ENCODE data around the genes VPS8 and EHHADH.

DNA sequence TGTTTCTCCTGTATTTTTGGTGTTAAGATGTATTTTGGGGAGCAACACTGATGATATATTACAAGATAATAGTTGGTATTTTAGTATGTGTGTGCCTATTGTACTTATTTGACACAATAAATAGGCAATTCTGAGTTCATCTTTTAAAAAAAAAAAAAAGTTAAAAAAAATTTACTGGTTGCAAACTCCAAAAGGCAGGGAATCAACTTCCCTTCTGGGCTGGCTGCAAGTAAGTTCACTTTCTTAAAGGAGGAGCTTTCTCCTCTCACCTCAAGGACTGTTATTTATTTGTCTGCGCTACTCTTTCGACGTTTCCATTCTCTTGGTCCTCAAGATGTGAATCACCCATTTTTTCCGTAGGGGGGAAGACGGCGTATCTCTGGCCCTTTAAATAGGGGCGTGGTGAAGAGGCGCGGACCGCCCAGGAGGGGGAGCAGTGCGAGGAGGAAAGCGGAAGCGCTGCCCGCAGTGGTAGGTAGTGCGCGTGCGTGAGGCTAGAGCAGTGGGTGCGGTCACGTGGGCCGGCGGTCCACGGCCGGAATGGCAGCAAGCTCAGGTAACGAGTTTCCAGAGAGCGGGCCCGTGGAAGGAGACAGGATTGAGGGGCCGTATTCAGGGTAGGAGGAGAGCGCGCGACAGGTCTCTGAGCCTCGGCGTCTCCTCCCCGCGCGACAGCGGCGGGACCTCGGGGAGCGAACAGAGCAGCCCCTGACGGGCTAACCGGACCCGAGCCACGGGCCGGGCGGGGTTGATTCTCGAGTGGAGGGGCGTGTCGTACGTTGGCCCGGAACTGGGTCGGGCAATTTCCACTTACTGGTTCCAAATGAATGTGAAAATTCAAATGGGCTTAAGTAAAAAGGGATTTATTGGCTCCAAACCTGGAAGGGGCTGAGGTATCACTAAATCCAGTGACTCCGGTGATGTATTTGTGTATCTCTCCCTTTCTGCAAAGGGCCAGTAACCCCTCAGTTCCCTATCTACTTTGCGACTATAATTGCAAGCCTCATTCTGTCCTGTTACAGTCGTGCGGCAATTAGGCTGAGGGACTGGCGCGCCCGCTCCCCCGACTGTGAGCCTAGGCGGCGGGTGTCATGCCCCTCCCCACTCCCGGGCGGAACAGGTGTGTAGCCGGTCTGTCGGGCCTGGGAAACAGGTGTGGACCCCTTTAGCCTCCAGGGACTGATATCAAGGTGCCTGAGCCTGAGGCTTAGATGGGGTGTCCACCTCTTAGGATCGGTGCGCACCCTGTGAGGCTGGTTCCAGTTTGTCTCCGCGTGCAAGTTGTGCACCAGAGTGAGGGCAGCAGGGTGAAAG lies at the start of gene VPS8:
TSS of gene VPS8 (plus strand) at position 497 of the 1,314 bp plus-strand sequence.
- RAMPAGE, long total RNA, result start-site peak on the plus strand centred at position 511 of the sequence, 28 bp wide, 185 and 105 reads in 2 replicates
- RRBS, 2 experiments, result under 1 to 2% methylated on average over 7 of the region's 69 CpGs
CAGE:
- cytosol, long polyA minus RNA, result start-site peak on the plus strand centred at position 505 of the sequence, 13 bp wide, 101 reads
- cytosol, long polyA plus RNA, result start-site peak on the plus strand centred at position 501 of the sequence, 10 bp wide, 100 and 144 reads in 2 replicates
- long polyA plus RNA, result start-site peak on the plus strand centred at position 525 of the sequence, 28 bp wide, 31 and 23 reads in 2 replicates
- nucleolus, long total RNA, result no peak
- nucleus, long polyA plus RNA, result start-site peak on the plus strand centred at position 531 of the sequence, 15 bp wide, 33 and 69 reads in 2 replicates
- nucleus, long total RNA, result no peak

- RAMPAGE, long total RNA, result no peak
- RRBS, 2 experiments, result no CpG with 5 or more reads among the region's 9 CpGs
CAGE:
- cytosol, long polyA minus RNA, result no peak
- cytosol, long polyA plus RNA, result no peak
- long polyA plus RNA, result no peak
- nucleolus, long total RNA, result no peak
- nucleus, long polyA plus RNA, result no peak
- nucleus, long total RNA, result no peak
These were observed 1.3 kb upstream of the C3orf70 start for GRCh38 chr3:185154132-185154496.

DNA sequence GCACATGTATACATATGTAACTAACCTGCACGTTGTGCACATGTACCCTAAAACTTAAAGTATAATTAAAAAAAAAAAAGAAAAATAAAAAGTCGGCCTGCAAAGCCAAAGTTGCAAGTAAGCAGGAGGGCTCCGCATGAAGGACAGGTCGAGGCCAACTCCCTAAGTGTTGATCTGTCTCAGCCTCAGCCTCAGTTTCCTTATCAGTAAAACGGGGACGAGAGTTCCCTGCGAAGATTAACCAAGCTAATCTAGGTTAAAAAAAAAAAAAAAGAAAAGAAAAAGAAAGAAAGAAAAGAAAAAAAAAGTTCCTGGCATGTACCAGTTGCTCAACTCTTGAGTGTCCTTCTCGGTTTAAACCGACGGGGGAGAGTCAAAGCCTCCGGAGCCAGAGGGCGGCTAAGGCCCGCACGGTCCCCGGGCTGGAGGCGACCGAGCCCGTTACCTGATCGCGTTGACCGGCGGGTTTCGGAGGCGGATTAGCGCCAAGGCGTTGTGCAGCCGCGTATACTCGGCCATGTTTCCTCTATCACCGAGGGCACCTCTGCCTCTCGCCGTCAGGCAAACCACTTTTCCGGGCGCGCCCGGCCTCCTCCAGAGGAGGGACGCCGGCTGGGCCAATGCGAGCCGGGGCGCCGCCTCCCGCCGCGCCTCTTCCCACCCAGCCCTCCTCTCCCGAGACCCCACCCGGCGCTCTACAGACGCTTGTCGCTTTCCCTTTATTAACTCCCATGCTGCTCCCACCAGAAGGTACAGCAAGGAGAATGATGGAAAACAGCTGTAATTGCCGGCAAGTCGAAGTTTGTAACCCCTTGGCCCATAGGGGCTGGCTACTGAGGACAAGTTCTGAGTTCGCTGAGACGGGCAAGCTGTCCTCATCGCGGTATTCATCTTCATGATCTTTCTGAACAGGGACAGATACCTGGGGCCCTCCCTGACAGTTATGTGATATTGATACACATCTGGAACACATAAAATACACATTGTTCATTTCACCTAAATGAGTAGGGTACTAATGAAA lies at the start of gene EHHADH:
TSS of gene EHHADH (minus strand) at position 546 of the 1,021 bp plus-strand sequence.
- RAMPAGE, long total RNA, result start-site peak on the minus strand centred at position 557 of the sequence, 60 bp wide, 33 and 14 reads in 2 replicates
- RRBS, 2 experiments, result 3 to 21% methylated on average over 10 to 26 of the region's 56 CpGs
CAGE:
- cytosol, long polyA minus RNA, result no peak
- cytosol, long polyA plus RNA, result no peak
- long polyA plus RNA, result no peak
- nucleolus, long total RNA, result no peak
- nucleus, long polyA plus RNA, result no peak
- nucleus, long total RNA, result no peak

GRCh38 chr3:185313619-185314122 lies 49.3 kb upstream of the MAP3K13 start:
- RAMPAGE, long total RNA, result no peak
- RRBS, 2 experiments, result no CpG with 5 or more reads among the region's 3 CpGs
CAGE:
- cytosol, long polyA minus RNA, result no peak
- cytosol, long polyA plus RNA, result no peak
- long polyA plus RNA, result no peak
- nucleolus, long total RNA, result no peak
- nucleus, long polyA plus RNA, result no peak
- nucleus, long total RNA, result no peak

- RAMPAGE, long total RNA, result no peak
- RRBS, 2 experiments, result no CpG with 5 or more reads among the region's 7 CpGs
CAGE:
- cytosol, long polyA minus RNA, result no peak
- cytosol, long polyA plus RNA, result no peak
- long polyA plus RNA, result no peak
- nucleolus, long total RNA, result no peak
- nucleus, long polyA plus RNA, result no peak
- nucleus, long total RNA, result no peak
These were observed 34.1 kb upstream of the MAP3K13 start for GRCh38 chr3:185328679-185329431.

GRCh38 chr3:185332272-185332993 lies 30.5 kb upstream of the MAP3K13 start:
- RAMPAGE, long total RNA, result no peak
- RRBS, 2 experiments, result no CpG with 5 or more reads among the region's 5 CpGs
CAGE:
- cytosol, long polyA minus RNA, result no peak
- cytosol, long polyA plus RNA, result no peak
- long polyA plus RNA, result no peak
- nucleolus, long total RNA, result no peak
- nucleus, long polyA plus RNA, result no peak
- nucleus, long total RNA, result no peak

DNA sequence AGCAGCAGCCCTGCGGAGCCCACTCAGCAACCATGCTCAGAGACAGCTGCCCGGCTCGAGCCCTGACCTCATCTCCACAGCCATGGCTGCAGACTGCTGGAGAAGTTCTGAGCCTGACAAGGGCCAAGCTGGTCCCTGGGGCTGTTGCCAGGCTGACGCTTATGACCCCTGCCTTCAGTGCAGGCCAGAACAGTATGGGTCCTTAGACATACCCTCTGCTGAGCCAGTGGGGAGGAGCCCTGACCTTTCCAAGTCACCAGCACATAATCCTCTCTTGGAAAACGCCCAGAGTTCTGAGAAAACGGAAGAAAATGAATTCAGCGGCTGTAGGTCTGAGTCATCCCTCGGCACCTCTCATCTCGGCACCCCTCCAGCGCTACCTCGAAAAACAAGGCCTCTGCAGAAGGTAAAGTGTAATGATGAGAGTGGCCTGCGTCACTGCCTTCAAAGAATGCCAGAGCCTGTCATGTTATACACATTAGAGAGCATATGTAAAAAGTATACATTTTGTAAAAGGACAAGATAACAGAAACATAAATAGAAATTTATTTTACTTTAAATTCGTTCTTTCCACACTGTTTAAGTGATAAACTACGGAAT lies 25.4 kb downstream of the TMEM41A start:
- RAMPAGE, long total RNA, result no peak
- RRBS, 2 experiments, result no CpG with 5 or more reads among the region's 14 CpGs
CAGE:
- cytosol, long polyA minus RNA, result no peak
- cytosol, long polyA plus RNA, result no peak
- long polyA plus RNA, result no peak
- nucleolus, long total RNA, result no peak
- nucleus, long polyA plus RNA, result no peak
- nucleus, long total RNA, result no peak

- RAMPAGE, long total RNA, result no peak
- RRBS, 2 experiments, result no CpG with 5 or more reads among the region's 6 CpGs
CAGE:
- cytosol, long polyA minus RNA, result no peak
- cytosol, long polyA plus RNA, result no peak
- long polyA plus RNA, result no peak
- nucleolus, long total RNA, result no peak
- nucleus, long polyA plus RNA, result no peak
- nucleus, long total RNA, result no peak
These were observed 15.7 kb downstream of the TMEM41A start for GRCh38 chr3:185482983-185483590.

DNA sequence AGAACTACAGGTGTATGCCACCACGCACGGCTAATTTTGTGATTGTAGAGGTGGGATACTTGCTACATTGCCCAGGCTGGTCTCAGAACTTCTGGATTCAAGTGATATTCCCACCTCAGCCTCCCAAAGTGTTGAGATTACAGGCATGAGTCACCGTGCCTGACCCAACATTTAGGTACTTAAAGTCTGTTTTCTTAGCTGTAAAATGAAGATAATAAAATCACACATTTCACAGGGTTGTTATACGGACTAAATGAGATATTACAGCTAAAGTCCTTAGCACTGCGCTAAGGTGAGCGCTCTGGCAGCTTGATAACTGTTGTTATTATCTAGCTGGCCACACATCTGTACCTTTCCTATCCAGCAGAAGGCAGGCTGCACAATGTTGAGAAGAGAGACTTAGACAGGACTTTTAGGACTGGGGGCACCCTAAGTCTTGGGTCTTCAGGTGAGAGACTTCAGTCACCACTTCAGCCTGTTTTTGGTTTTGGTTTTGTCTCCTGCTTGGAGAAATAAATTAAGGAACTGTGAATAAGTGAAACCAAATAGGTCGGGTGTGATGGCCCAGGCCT lies 2.7 kb upstream of the LIPH start:
- RAMPAGE, long total RNA, result no peak
- RRBS, 2 experiments, result no CpG with 5 or more reads among the region's 7 CpGs
CAGE:
- cytosol, long polyA minus RNA, result no peak
- cytosol, long polyA plus RNA, result no peak
- long polyA plus RNA, result no peak
- nucleolus, long total RNA, result no peak
- nucleus, long polyA plus RNA, result no peak
- nucleus, long total RNA, result no peak

DNA sequence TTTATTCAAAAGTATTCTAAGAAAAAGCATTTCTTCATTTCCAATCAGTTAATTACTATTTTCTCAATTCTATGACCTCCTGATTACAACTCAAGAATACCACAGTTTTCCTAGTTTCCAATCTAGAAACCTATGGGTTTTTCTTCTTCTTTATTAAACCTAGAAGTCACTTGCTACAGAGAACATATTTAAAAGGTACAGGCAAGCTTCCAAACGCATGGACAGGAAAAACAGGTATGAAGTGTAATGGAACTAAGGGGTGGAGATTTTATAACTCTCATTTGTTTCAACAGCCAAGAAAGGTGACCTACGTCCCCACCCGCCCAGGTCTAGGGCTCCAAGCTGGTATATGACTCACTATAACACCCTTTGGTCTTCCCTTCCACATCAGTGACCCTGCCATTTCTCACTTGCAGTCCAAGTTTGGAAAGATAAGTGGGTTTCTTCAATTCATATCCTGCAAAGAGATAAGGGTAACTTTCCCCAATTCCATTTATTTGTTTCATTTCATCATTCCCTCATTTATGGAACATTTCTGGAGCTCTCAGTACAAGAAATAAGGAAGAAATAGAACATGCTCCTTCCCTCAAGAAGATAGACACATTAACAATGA lies 6.0 kb upstream of the LIPH start:
- RAMPAGE, long total RNA, result no peak
- RRBS, 2 experiments, result no CpG with 5 or more reads among the region's 3 CpGs
CAGE:
- cytosol, long polyA minus RNA, result no peak
- cytosol, long polyA plus RNA, result no peak
- long polyA plus RNA, result no peak
- nucleolus, long total RNA, result no peak
- nucleus, long polyA plus RNA, result no peak
- nucleus, long total RNA, result no peak

GRCh38 chr3:185658253-185659299 lies 72.5 kb downstream of the SENP2 start:
- RAMPAGE, long total RNA, result no peak
- RRBS, 2 experiments, result no CpG with 5 or more reads among the region's 15 CpGs
CAGE:
- cytosol, long polyA minus RNA, result no peak
- cytosol, long polyA plus RNA, result no peak
- long polyA plus RNA, result no peak
- nucleolus, long total RNA, result no peak
- nucleus, long polyA plus RNA, result no peak
- nucleus, long total RNA, result no peak

- RAMPAGE, long total RNA, result no peak
- RRBS, 2 experiments, result no CpG with 5 or more reads among the region's 7 CpGs
CAGE:
- cytosol, long polyA minus RNA, result start-site peak on the minus strand at chr3:185917368-185917375, 42 reads; start-site peak on the minus strand at chr3:185917690-185917698, 45 reads
- cytosol, long polyA plus RNA, result start-site peak on the minus strand at chr3:185917504-185917686, 432 and 746 reads in 2 replicates
- long polyA plus RNA, result start-site peak on the minus strand at chr3:185917504-185917688, 641 and 748 reads in 2 replicates
- nucleolus, long total RNA, result start-site peak on the minus strand at chr3:185917347-185917359, 22 reads; start-site peak on the minus strand at chr3:185917439-185917445, 18 reads; start-site peak on the minus strand at chr3:185917571-185917581, 23 reads; start-site peak on the minus strand at chr3:185917666-185917676, 31 reads; start-site peak on the minus strand at chr3:185917830-185917849, 17 reads
- nucleus, long polyA plus RNA, result start-site peak on the minus strand at chr3:185917504-185917688, 417 and 379 reads in 2 replicates
- nucleus, long total RNA, result no peak
These were observed 20.5 kb downstream of the TRA2B start for GRCh38 chr3:185916963-185918122.

DNA sequence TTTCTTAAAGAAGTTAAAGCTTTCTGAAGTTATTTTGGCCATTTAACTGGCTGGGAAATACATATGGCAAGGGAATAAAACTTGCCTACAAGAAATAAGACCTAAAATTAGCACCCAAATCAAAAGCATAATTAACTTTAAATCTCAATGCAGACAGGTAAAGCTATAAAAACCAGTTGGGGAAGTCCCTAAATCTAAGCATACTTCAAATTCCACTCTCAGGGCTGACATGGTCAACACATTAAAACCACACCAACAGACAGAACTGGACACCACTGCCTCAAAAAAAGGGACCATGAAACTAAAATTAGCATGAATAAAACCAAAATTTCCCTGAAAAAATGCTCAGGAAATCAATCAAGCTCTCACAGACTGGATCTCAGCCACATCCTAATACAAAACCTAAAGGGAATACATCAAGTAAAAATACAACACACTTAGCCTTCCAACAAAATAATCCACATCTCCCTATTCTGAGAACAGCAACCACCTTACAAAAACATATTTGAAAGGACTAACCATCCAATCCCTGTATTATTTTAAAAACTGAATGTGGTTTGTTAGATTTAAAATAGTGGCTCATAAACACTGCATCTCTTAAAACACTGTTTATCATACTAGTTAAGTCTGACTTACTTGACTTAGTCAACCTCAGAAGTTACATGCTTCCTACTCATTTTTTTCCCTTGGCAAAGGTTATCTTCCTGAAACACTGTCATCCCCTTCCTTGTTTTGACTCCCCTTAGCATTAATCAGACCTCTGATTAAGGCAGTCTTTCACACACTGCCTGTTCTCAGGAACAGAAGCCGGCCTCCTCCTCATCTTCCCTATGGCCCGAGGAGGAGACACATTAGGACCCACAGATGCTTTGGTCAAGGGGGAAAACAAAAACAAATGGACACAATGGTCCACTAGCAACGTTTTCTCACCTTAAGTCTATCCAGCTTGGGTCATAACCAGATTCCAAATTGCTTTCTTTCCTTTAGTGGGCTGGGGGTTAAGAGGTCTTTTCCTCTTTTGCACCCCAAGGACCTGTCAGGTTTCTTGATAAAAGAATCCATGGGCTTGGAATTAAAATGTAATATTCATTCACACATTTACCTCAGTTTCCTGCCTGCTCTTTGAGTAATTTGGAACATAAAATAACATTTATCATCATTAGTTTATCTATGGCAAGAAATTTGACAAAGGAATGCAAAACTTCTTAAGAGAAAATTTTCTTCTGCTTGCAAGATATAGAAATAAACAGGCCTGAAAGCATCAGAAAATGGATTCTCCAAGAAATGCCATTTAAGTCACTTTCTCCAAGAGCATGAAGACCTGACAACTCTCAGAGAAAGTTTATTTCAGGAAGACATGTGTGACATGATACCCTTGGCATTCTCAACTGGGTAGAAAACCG lies 8.1 kb downstream of the TRA2B start:
- RAMPAGE, long total RNA, result no peak
- RRBS, 2 experiments, result no CpG with 5 or more reads among the region's 4 CpGs
CAGE:
- cytosol, long polyA minus RNA, result no peak
- cytosol, long polyA plus RNA, result no peak
- long polyA plus RNA, result no peak
- nucleolus, long total RNA, result no peak
- nucleus, long polyA plus RNA, result no peak
- nucleus, long total RNA, result no peak

- RAMPAGE, long total RNA, result no peak
- RRBS, 2 experiments, result no CpG with 5 or more reads among the region's 18 CpGs
CAGE:
- cytosol, long polyA minus RNA, result no peak
- cytosol, long polyA plus RNA, result no peak
- long polyA plus RNA, result no peak
- nucleolus, long total RNA, result no peak
- nucleus, long polyA plus RNA, result no peak
- nucleus, long total RNA, result no peak
These were observed 1.7 kb downstream of the TRA2B start for GRCh38 chr3:185935812-185936747.

DNA sequence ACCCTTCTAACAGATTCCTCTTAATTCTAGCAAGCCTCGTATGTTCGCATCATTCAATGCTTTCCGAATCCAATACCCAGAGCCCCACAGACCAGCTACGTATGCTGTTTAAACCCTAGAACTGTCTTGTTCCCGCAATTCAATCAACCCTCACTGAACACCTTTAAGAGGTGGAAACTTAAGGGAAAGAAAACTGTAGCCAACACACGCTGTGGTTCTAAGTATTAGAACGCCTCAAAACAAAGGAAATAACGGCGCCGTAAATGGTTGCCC lies 1.1 kb downstream of the TRA2B start:
- RAMPAGE, long total RNA, result no peak
- RRBS, 2 experiments, result no CpG with 5 or more reads among the region's 10 CpGs
CAGE:
- cytosol, long polyA minus RNA, result no peak
- cytosol, long polyA plus RNA, result no peak
- long polyA plus RNA, result no peak
- nucleolus, long total RNA, result no peak
- nucleus, long polyA plus RNA, result no peak
- nucleus, long total RNA, result no peak

- RAMPAGE, long total RNA, result no peak
- RRBS, 2 experiments, result no CpG with 5 or more reads among the region's 11 CpGs
CAGE:
- cytosol, long polyA minus RNA, result no peak
- cytosol, long polyA plus RNA, result no peak
- long polyA plus RNA, result no peak
- nucleolus, long total RNA, result no peak
- nucleus, long polyA plus RNA, result no peak
- nucleus, long total RNA, result no peak
These were observed 61.1 kb downstream of the ETV5 start for GRCh38 chr3:186047647-186048357.

GRCh38 chr3:186225807-186226006 lies 116.8 kb upstream of the ETV5 start:
- RAMPAGE, long total RNA, result no peak
- RRBS, 2 experiments, result no CpG with 5 or more reads among the region's 2 CpGs
CAGE:
- cytosol, long polyA minus RNA, result no peak
- cytosol, long polyA plus RNA, result no peak
- long polyA plus RNA, result no peak
- nucleolus, long total RNA, result no peak
- nucleus, long polyA plus RNA, result no peak
- nucleus, long total RNA, result no peak

DNA sequence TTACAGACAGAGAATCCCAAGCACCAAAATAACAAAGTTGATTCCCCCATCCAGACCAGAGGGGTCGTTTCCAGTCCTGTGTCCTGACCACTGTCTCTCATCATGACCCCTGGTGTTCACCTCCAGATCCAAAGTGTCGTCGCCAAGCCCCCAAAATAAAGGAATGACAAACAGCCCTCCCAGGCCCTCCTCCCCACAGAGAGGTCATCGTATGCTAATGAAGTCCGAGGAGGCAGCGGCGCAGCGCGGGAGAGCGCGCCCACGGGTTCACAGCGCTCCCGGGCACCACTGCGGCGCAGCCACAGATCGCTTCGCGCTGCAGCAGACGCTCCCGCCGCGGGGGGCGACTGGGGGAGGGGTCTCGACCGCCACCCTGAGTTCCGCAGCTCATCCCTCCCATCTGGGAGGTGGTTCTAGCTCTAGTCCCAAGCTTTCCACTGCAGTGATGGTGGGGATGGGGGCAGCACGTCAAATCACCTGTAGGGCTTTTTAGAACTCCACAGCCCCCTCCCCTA lies 1.3 kb downstream of the DGKG start:
- RAMPAGE, long total RNA, result no peak
- RRBS, 2 experiments, result no CpG with 5 or more reads among the region's 28 CpGs
CAGE:
- cytosol, long polyA minus RNA, result no peak
- cytosol, long polyA plus RNA, result no peak
- long polyA plus RNA, result no peak
- nucleolus, long total RNA, result no peak
- nucleus, long polyA plus RNA, result no peak
- nucleus, long total RNA, result no peak

DNA sequence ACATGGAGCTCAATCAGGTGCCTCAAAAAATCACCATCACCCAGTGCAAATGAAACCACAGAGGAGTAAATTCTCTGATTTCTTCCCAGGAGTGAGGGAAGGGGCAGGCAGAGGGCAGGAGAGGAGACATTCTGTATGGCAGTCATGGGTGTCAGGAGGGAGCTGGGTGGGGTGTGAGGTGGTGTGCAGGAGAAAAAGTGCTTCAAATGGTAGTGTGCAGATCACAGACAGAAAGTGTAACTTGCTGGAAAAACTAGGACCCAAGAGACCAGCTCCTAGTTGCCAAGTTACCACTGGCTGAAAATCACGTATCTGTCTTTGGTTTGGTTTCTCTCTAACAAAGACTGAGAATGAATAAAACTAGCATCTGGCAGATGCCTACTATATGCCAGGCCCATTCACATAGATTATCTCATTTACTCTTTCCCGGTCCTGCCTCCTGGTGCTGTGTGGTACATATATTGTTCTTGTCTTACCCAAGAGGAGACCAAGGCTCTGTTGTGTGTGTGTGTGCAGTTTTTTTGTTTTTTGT lies 599 bp downstream of the AHSG start:
- RAMPAGE, long total RNA, result no peak
- RRBS, 2 experiments, result no CpG with 5 or more reads among the region's 2 CpGs
CAGE:
- cytosol, long polyA minus RNA, result no peak
- cytosol, long polyA plus RNA, result no peak
- long polyA plus RNA, result no peak
- nucleolus, long total RNA, result no peak
- nucleus, long polyA plus RNA, result no peak
- nucleus, long total RNA, result no peak